H7 (cell line): Measurements from ENCODE around the genes ABCD4, VRTN and SYNDIG1L.

DNA sequence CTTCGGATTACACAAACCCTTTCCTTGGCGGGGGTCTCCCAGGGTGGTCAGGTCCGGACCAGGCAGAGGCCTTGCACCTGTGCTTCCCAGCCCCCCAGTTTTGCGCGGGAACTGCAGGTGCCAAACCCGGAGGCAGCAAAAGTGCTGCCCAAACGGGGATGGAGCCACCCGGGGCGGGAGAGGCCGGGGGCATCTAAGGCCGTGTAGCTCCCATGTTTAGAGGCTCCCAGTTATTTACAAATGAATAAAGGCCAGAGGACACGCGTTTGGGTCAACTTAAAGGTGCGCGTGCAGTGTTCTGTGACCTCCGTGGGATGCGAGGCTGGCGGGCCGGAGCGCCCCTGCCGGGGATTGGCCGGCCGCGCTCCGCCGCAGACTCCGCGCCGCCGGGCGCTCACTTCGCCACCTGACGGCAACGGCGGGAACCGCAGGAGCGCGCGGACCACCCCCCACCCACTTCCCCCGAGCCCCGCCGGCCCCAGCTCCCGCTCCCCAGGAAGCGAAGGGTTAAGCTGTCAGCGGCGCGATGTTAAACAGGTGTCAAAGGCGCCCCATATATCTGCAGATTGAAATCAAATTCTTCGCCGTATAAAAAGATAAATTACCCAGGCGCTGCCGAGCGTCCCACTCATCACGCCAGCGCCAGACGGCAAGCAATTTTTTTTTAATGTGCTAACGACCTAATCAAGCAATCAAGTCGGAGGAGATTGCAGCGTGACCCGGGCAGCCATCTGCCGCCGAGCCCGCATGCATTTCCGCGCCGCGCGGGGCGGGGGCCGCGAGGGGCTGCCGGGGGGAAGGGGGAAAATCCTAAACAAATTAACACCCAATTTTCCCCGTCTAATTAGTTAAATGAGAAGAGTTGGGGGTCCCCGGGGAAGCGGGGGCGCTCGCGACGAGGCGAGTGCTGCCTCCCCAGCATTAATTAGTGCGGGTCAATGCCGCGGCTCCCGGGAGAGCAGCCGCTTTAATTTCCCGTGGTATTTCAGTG lies 18.3 kb downstream of the VSX2 start:
- RAMPAGE, long total RNA: no peak

- RAMPAGE, long total RNA: no peak
These were observed 26.1 kb downstream of the VSX2 start for GRCh38 chr14:74265355-74265729.

GRCh38 chr14:74302333-74303395 lies at the start of gene ABCD4:
ABCD4 (minus strand) TSS chr14:74302934.
- RAMPAGE, long total RNA: no peak

DNA sequence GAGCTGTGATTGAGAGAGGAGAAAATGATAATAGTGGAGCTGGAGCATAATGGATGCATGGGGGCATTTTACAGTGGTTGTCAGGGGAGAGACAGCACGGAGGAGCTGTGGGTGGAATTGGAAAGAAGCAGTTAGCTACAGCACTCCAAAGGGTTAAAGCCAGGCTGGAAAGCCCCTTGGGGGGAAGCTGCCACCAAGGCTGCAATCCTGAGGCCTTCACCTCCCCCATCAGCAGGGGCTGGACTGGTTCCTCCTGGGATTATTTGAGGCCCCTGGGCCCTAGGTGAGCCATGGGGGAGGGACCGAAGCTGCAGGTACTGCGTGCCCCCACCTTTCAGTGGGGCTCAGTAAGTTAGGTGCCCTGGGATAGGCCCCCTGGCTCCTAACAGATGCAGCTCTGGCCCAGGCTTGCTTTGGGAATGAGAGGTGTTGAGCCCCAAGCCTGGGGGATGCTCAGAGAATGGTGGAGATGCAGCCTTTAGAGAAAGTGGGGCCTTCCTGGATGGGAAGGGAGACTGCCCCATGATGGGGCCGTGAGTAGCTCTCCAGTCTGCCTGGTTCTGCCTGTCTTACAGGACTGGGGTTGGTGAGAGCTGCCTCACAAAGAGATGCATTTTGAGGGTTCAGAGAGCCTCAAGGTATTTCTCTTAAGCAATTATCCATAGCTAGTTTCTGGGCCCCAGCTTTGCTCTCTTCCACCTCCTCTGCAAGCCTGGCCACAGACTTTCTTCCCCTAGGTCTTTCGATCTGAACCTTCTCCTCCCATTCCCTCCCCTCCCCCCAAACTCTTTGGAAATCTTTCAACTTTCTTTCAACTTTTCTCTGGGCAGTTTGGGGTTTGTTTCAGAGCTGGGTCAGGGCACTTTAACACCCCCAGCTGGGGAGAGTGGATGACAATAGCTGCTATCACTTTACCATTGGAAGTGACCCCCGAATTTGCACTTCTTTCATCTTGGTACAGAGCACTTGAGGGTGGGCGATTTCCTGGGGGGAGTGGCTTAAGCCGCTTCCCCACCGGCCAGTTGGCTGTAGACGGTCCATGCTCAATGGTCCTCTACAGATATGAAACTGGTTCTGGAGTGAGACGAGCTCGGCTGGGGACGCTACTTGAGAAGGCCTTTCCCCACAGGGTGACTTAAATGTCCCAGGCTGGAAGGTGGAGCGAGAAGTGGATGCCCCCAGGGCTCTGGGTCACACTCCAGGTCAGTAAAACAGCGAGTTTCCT lies at the start of gene VRTN:
TSS of gene VRTN (plus strand) at position 1,021 of the 1,225 bp plus-strand sequence.
- RAMPAGE, long total RNA: start-site peak on the plus strand centred at position 1,032 of the sequence, 55 bp wide, 232 reads

GRCh38 chr14:74349741-74350429 lies 1.6 kb downstream of the VRTN start:
- RAMPAGE, long total RNA: start-site peak on the minus strand at chr14:74349836-74349897, 23 reads

GRCh38 chr14:74398694-74398900 lies 27.4 kb downstream of the SYNDIG1L start:
- RAMPAGE, long total RNA: no peak

DNA sequence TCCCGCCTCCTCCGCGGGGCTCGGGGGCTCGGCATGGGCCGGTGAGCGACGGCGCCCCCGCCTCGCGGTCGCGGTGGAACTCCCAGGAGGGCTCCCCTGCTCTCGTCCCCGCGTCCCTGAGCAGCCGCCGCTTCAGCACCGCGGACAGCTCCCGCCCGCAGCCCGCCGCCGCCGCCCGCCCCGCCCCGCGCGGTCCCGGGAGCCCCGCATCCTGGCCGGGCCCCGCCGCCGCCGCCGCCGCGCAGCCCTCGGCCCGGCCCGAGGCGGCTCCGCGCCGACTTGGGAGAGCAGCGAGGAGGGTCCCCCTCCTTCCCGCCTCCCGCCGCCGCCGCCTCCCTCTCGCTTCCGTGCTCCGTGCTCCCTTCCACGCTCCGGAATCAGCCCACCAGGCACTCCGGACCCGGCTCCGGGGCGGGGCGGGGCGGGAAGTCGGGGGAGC lies at the start of gene SYNDIG1L:
TSS of gene SYNDIG1L (minus strand) at position 281 of the 439 bp plus-strand sequence.
- RAMPAGE, long total RNA: no peak

DNA sequence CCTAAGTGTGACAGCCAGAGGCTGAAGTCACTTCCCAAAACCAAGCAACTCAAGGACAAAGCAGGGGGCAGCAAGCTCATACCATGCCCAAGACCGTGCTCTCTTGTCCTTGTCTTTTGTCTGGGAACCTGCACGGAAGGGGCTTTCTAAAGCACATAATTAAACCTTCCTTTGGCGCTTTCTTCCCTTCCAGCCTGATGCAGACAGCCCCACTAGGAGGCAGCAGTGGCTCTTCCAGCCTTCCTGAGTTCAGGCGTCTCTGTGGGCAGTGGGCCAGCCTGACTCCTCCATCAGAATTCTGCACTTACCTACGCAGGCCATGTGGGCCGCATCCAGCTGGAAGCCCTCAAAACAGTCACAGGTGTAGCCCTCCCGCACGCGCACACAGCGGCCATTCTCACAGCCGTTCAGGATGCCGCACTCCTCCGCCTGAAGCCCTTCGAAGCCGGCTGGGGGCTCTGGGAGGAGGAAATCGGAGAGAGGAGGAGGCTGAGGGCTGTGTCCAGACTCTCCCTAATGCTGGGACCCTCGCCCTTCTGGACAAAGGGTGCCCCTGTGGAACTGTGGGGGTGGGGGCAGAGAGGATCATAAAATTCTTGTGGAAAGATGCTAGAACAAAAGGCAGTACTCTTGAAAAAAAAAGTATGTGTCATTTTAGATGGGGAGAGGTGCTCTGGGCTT lies 7.7 kb downstream of the ISCA2 start:
- RAMPAGE, long total RNA: no peak

- RAMPAGE, long total RNA: no peak
These were observed 15.2 kb downstream of the ISCA2 start for GRCh38 chr14:74508372-74509496.

GRCh38 chr14:74510528-74511360 lies 17.2 kb downstream of the ISCA2 start:
- RAMPAGE, long total RNA: no peak

GRCh38 chr14:74592561-74593354 lies 19.3 kb downstream of the LTBP2 start:
- RAMPAGE, long total RNA: no peak

- RAMPAGE, long total RNA: no peak
These were observed 18.5 kb downstream of the LTBP2 start for GRCh38 chr14:74593554-74593975.

- RAMPAGE, long total RNA: no peak
These were observed 1.2 kb downstream of the LTBP2 start for GRCh38 chr14:74610727-74611323.

DNA sequence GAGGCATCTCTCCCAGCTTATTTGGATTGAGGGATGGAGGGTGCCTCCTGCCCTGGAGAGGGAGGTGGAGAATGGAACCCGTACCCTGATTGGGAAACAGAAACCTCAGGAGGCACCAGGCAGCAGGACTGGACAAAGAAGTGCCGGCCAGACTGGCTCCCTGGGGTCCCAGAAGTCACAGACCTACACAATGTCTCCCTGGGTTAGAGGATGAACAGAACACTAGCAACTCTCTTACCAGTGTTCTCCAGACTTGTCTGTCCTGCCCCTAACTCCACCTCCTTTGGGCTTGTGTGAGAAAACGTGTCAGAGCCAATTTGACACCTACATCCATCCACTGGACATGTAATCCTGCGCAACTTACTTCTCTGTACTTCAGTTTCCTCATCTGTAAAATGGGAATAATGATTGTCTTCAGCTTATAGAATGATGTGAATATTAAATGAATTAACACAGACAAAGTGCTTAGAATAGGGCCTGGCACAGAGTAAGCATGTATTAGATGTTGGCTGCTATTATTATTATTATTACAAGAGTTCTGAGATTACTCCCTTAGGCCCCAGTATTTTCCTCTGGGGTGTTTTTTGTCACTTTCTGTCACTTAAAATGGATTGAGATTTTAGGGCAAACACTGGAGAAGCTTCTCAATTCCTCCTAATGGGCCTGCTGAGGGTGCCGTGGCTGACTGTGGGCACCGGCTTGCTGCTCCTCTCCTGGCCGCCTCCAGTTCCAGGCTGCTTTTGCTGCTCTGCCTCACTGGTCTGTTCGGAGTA lies 40.9 kb upstream of the LTBP2 start:
- RAMPAGE, long total RNA: no peak

DNA sequence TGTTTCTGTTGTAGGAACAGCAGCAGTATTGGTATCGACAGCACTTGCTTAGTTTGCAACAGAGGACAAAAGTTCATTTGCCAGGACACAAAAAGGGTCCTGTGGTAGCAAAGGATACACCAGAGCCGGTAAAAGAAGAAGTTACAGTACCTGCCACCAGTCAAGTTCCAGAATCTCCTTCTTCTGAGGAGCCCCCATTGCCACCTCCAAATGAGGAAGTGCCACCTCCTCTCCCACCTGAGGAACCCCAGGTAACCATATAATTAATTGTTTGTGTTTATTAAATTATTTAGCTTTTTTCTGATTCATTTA lies 15.3 kb downstream of the YLPM1 start:
- RAMPAGE, long total RNA: no peak

- RAMPAGE, long total RNA: no peak
These were observed 18.1 kb upstream of the EIF2B2 start for GRCh38 chr14:74984575-74985021.

GRCh38 chr14:75011675-75012285 lies 9.1 kb downstream of the EIF2B2 start:
- RAMPAGE, long total RNA: no peak

DNA sequence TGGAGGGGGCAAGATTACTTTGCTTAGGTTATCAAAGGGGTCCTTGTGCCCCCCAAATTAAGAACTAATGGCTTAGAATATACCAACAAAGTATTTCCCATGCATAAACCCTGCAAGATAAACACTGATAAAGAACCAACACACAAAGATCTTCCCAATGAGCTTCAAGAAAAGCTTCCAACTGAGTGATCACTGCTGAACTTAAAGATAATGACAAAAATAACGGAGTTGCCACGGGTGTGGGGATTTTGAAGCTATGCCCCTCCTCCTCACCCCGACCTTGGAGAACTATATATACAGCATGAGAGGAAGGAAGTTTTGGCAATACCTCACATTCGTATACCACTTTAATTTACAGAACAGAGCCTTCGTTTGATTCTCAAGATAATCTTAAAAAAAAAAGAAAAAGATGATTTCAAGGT lies 824 bp downstream of the NEK9 start:
- RAMPAGE, long total RNA: no peak

- RAMPAGE, long total RNA: no peak
These were observed 24.8 kb upstream of the TMED10 start for GRCh38 chr14:75201134-75201661.

DNA sequence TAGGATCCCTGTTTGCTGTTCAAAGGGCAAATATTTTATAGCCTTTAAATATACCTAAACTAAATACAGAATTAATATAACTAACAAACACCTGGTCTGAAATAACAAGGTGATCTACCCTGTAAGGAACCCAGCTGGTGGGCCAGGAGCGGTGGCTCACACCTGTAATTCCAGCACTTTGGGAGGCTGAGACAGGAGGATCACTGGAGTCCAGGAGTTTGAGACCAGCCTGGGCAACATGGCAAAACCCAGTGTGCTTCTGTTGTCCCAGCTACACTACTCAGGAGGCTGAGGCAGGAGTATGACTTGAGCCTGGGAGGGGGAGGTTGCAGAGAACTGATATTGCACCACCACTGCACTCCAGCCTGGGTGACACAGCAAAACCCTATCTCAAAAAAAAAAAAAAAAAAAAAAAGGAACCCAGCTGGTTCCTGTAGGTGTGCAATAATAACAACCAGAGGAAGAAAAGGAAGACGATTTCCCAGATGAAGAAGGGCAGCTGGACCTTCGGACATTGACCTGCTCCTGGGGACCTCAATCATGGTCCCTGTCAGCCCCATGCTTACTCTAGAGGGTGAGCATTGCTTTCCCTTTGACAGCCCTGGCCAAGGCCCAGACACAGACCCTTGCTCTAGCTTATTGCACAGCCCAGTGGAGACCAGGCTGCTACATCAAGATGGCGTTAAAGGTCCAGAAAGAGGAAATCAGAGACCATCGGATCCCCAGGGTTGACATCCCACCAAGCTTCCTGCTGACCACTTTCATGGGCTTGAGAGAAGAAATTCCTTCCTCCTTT lies 5.4 kb downstream of the FOS start:
- RAMPAGE, long total RNA: no peak